ENCODE results near the gene NR2E1.

DNA sequence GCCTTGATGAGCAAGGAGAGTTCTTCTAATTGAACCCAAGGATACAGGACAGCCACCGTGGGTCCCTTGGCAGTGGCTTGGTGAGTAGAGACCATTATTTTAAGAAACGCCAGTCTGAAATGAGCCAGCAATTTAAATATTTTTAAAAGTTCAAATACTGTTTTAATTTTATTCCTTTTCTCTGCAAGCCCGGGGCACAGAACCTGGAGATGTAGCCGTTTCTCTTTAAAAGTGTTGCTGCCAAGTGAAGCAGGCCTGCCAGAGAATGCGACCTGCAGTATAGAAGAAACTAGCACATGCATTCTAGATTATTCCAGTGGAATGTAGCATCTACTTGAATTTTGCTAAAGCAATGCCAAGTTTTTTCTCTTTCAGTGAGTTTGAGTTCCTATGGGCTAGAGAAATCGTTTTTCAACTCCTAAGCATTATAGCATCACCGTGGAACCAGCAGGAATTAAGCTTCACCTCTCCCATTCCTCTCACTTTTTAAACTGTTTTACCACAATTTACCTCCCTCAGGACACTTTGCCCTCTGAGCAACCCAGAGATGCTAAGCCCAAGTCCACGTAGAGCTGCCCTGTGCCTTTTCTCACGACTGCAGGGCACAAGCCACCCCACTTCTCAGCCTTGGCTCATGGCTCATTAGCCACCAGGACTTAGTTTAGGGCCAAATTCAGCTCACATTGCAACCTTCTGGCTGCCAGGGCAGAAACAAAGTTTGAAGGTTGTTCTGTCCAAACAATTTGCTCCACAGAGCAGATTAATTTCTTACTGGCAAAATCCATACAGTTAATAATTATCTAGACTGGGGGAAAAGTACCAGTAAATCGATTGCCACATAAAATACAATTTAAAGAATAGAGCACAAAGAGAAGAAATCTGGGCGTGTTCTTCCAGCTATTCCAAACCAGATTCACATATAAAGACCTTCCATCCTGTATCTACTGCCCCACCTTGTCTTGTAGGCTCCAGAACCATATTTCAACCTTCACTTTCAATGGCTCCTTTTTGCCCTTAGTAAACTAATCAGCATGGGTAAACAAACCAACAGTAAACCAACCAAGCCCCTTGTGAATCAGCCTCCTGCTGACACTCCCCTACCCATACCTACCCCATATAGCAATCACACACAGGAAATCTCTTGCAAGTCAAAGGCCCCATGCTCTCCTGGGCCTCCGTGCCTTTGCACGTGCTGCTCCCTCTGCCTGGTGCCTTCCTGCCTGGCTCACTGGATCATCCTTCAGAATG is 101.7 kb downstream of the QRSL1 start:
- PRO-cap = no peak

- PRO-cap = no peak
These were observed 114.8 kb downstream of the QRSL1 start for GRCh38 chr6:106743959-106744815.

DNA sequence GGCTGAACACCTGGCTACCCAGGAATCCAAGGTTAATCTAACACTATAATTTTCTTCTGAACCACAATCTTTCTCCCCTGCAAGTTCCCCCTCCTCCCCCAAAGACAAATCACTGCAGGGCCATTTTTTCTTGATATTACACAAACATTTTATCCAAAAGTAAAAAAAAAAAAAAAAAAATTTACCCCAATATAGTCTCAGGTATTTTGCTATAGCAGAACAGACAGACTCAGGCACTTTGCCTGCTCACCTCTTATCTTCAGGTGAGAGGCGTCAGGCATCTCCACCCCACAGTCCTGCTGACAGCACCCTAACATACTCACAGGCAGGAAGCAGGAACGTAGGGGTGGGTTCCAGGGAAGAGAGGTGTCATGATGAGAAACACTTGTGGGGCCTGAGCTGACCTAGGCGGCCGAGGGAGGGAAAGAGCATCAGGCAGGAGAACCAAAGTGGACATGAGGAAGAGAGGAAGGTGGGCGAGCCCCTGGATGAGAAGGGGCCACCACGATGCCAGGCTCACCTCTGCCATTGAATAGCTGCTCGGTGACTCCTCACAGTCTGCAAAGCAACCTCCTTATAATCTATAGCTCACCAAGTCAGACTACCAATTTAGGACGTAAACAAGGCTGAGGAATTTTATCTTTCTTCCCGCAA is 152.7 kb downstream of the QRSL1 start:
- PRO-cap = no peak

GRCh38 chr6:106912967-106913205 is 61.6 kb downstream of the CD24 start:
- PRO-cap = no peak

DNA sequence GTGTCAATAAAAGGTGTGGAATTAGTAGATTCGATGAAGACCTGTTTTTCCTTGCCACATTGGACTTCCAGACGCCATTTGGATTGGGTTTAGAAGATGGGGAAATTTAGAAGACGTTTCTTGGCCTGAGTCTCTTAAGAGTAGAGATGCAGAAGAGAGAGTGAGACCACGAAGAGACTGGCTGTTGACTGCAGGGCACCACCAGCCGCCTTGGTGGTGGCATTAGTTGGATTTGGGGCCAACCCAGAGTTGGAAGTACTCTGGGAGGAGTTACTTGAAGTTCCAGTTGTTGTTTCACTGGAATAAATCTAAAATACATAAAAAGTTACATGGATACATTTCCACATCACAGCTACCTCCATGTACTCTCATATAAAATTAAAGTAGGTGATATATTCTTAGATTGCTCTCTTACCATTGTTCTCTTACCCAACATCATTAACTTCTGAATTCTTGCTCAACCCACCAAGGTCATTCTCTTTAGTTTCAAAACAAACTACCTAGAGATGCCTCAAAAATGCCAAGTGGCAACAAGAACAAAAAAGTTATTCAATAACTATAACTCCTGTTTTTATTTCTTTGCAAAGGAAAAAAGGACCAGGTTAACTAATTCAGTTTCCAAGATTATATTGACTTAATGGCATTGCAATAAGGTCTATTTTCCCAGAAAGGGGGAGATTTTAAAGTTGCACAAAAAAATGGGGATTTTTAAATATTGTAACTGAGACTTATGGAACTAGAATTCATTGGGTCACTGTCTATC is 2.8 kb downstream of the CD24 start:
- PRO-cap = no peak

GRCh38 chr6:107550260-107551052 is 60.5 kb downstream of the SOBP start:
- PRO-cap = no peak

- PRO-cap = no peak
These were observed 12.3 kb downstream of the SCML4 start for GRCh38 chr6:107811770-107812308.

DNA sequence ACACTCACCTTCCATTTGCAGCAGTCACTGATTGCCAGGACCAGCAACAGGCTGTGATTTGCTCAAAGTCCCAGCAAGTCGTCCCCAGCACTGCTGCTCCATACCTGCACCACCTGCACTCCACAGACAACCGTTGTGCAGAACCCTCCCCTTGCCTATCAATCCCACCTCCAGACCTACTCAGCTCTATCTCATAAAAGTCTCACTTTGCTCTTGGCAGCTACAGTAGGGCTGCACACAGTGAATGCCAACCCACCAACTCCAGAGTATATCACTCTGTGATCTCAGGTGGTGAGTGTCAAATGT is 43.2 kb upstream of the SCML4 start:
- PRO-cap = no peak

GRCh38 chr6:108165433-108166310 is at the start of gene NR2E1:
TSS of gene NR2E1 (plus strand) at chr6:108166022.
- PRO-cap = no peak

DNA sequence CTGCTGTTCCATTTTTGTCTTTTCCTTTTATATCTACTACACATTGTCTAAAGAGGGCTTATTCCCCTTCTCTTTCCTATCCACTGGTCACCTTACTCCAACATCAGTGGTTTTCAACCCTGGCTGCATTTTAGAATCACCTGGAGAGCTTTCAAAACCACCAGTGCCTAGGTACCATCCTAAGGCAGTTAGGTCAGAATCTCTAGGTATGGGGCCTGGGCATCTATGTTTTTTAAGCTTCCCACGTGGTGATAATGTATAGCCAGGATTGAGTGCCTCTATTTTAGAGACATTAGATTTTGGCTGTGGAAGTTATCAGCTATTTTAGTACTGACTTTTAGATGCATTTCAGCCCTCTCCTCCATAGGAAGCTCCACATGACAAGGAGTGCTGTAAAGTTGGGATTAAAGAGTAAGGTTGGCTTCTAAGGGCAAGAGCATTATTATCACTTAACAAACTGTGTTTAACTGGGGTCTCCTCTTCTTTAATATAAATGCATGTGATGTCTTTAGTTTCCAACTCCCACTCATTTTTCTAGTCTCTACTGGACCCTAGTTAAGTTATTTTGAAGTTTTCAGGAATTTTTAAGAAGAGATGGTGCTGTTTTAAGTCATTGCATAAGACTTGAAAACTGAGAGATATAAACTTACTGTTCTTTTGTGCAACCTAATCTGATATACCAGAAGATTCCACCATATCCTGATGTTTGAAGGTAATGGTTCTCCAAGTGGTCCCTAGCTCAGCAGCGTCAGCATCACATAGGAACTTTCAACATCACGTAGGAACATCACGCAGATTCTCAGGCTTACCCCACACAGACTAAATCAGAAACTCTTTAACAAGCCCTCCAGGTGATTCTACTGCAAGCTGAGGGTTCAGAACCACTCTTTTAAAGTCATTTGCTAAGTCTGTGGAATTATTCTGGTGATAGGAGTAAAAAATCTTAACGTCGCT is 17.0 kb downstream of the FOXO3 start:
- PRO-cap = no peak

DNA sequence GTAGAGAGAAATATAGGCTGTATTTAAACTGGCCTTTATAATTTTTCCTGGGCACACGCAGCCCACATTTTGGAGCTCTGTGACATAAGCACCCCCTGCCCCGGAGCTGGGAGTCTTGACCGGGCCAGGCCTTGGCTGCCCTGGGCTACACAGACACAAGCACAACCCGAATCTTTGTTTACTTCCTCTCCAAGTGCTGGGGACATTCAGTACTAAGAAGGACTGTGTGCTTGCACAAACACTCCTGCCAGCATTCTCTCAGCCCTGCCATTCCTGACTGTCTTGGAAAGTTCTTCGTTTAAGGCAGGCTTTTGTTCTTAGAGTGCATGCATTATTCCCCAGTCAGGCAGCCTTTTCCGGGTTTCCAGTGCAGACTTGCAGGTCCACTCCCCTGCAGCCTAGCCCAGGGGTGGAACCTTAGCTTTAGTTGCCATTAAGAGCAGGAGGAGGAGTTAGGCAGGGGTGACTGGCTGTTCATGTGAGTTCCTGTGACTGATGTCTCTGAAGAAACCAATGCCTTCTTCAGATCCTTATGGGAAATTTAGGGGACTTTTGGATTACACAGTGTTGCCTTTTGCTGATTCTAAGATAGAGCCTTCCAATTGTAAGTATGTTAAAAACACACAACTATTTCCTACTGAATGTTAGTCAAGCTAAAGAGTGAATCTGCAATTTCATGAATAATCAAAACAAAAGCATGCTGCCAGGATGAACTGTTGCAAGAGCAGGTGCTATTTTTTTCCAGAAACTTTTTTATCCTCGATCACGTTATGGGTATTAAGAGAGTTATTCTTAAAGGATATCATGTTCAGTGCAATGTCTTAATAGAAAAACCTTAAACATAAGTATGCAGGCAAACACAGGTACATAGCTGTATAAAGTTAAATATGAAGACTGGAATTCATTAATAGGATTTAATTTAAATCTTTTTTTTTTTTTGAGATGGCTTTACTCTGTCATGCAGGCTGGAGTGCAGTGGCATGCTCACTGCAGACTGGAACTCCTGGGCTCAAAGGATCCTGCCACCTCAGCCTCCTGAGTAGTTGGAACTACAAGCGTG is 28.8 kb downstream of the FOXO3 start:
- PRO-cap = bidirectional peak, plus-strand start at position 426 of the sequence, minus-strand start at position 356 of the sequence

DNA sequence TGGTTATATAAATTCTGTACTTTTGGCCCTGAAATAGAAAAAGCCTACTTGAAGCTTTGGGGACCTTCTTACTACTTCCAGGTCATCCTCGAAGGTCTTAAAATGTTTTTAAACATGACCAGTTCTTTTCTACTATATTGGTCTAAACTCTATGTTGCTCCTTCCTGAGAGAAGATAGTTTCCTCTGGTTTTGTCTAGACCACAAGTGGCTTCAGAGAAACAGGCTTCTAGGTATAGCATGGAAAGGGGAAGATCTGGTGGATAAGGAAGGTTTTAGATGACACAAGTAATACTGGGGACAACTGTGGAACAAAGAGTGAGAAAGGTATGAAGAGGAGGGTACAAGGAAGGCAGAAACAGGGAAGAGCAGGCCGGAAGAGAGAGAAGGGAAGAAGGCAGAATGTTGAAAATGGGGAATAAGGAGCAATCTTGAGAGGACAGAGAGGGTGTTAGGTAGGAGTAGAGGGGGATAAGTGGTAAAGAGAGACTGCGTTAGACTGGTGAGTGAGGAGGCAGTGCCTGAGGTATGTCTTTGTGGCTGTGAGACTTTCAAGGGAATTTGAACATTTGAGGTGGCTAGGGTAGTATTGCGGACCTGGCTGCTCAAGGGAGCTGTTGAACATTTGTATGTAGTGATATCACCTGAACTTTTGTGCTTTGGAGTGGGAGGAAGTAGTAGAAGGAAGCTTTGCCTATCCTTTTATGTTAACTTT is 69.3 kb downstream of the FOXO3 start:
- PRO-cap = no peak

DNA sequence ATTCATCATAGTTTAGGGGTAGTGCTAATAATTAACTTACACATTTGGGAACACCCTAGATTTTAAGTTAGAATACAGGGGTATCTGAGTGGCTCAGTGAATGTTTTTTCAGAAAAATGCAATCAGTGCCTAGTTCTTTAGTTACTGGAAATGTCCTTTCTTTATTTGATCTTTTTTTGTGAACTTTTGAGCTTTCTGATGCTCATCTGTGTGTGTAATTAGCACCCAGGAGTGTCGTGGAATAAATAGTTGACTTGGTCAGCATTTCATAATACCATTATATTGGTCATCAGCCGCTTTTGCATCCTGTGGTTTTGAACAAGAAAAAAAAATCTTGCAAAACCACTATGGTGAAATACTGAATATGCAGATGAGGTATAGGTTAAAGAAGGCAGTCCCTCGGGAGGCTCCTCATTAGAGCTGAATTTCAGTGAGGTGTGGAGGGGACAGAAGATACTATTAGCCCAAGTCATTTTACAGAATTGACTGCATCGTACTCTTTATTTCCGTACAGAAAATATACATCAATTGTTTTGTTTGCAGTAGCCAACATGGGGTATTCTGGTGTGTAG is 90.0 kb downstream of the FOXO3 start:
- PRO-cap = no peak

- PRO-cap = no peak
These were observed 112.3 kb downstream of the FOXO3 start for GRCh38 chr6:108673157-108673373.

DNA sequence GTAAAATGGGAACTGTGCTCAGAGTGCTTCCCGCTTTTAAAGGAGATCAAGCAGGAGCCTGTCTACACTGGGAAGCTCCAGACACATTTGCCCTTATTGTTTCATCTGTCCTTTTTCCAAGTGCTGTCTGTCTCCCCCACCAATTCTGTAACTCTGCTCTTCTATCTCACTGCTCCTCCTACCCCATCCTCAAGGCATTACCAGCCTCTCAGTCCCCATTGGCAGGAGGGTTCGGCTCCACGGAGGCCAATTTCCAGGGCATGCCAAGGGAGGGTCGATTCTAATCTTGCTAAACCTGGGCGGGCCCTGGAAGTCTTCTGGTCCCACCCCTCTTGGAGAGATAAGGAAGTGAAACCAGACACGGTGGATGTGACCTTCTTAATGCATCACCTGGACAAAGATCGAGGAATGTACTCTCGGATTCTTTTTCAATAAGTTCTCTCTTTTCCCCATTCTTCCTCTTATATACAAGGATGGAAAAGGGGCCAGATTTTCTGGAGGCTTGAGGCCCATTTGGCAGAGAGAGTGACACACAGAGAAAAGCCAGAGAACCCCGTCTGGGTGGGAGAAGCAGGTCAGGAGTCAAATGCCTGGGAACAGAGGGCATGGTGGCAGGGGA is 112.3 kb upstream of the ARMC2 start:
- PRO-cap = no peak

DNA sequence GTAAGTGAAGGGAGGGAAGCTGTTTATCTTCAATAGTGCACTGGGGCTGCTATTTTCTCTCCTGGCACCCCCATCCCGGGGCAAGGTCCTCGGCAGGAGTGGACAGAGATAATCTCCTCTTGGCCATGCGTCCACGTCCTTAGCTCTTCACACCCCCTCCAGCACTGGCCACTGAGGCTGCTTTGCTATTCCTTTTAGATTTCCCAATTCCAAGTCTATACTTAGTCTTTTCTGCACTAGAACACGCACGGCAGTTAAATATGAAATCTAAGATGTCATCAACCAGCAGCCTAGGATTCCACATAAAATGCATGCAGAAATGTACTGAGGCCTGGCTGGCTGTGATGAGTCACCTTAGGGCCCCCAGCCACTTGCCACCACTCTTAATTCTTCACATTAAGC is 87.8 kb upstream of the ARMC2 start:
- PRO-cap = no peak

GRCh38 chr6:108763834-108764484 is 84.3 kb upstream of the ARMC2 start:
- PRO-cap = no peak

DNA sequence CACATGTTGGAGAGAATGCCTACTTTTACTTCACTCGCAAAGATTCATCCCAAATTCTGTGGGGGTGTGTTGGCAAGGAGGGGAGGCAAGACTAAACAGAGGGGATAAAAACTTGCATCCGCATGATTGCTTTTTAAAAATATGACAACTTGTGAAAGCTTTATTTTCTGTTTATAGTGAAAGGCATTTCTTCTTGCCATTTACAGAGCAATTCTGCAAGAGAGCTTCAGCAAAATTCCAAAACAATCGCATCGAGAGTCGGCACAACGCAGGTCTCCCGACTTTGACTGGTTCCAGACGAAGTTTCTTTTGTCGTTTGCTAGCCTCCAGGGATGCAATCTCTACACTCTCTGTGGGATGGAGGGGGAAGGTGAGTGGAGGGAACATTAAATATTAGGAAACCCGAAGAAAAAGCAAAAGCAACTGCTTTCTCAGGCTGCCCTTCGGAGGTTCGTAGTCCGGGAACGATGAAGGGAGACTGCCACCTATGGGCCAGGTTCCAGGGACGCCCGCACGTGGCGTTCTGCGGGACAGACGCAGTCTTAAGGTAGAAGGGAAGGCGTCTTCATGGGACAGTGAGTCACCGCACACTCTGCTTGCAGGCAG is 66.1 kb upstream of the ARMC2 start:
- PRO-cap = unidirectional peak, minus-strand start at position 453 of the sequence

DNA sequence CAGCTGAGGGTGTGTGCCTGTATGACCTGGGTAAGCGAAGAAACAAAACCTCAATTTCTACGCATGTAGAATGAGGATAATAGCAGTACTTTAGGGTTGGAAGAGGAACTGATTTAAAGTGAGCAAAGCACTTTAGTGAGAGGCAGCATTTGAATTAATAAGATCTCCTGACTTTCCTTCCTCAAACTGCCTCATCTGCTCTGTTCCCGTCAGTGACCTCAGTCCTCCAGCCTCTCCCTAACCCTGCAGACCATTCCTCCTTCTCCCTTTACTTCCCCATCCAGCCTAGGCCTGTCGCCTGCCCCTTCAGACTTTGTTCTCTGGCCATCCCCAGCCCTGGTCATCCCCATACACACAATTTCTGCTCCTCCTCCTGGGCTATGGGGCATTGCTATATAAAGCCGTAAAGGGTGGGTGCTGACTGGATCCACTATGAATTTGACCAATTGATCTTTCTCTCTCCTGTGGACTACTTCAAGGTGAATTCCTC is 6.7 kb upstream of the ARMC2 start:
- PRO-cap = no peak

DNA sequence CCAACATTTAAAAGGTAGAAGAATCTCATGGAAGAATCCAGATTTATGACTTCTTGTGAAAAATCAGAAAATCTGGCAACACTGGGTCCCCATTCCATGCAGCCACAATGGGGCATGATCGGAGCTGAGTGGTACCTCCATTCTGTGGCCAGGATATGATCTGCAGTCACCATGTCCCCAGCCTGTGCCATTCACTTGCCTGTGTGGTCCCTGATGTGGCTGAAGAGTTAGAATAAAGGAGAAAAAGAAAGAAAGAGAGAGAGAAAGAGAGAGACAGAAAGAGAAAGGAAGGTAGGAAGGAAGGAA is 22.0 kb downstream of the ARMC2 start:
- PRO-cap = no peak